ENCODE measurements around a stretch of chr15.

DNA sequence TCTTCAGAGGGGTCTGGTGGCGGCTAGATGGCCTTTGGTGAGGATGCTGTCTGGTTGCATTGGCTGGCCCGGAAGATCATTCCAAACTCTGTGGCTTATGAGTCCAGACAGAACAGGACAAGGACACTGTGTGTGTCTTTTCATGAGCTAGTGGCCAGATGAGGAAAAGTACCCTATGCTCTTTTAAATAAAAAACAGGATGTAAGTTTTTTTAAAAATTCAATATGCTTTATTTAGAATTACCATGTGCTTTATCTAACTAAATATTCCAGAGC is 51.3 kb downstream of the CRTC3 start:
- PRO-cap = no peak

DNA sequence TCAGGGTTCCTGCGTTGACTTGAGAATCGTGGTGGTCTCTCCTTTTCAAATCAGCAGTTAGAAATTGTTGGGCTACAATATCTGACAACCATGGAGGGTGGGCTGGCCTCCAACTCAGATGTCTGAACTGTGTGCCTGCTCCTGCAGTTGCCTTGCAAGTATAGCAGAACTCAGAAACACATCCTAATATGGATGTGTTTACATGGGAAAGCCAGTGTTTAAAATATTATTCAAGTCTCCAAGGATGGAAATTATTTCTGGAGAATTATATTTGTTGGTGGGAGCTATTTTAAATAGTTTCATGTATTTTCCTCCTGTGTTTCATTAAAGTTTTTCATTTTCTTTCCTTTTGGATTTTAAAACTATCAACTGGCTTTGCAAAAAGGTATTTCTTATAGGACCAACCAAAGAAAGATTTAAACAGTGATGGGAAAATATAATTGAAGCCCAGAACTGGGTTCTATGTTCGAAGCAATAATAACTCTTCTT is 80.2 kb downstream of the CRTC3 start:
- PRO-cap = no peak

DNA sequence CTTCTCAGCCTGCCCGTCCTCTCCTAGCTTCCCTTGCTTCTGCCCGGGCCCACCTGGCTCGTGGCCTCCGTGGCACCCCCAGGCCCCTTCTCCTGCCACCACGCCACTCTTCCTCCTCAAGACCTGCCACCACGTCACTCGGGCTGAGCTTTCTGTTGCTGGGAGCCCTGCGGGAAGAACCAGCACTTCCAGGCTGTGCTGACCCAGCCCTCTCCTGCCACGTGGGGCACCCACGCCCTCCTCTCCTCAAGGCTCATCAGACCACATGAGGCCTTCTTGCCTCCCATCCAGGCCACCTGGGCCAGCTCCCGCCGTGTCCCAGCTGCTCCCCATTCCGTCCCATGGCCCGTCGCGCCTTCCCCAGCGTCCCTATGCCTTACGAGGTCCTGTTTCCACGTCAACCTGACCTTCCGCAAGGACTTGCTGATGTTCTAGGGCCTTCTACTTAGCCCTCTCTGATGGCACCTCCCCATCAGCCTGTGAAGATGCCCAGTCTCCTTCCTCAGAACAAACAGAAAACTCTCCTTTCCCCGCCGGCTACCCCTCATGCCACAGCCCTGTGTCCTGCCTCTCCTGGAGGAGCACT is 71.2 kb upstream of the BLM start:
- PRO-cap = unidirectional peak, minus-strand start at position 53 of the sequence; unidirectional peak, minus-strand start at position 154 of the sequence

GRCh38 chr15:90648077-90649190 is 68.7 kb upstream of the BLM start:
- PRO-cap = unidirectional peak, plus-strand start at chr15:90648867

DNA sequence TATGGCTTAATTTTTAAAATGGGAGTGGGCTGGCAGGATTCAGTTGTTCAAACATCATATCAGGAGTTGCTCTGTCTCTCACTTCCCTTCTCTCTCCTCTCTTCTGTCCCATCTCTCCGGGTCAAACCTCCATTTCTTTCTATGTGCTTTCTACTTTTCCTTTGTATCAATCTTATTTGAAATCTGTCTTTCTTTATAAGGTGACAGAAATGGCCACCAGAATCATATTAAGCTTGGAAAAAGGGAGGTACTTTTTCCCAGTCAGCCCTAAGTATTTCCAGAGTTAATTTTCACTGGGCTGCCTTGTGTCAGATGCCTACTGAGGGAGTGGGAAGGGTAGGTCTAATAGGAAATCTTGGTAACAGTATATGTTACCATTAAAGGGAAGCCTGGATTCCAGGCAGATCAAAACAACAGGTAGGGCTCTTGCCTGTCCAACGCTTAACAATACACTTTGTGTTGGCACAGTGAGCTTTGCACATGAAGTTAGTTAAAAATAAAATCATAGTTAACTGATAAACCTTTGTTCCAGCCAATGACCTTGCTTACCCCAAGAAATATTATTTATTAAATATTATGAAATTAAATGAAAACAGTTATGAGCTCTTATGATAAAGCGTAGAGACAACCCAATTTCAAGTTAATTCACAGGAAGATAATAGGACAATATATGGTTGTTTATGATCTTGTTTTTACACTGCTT is 41.5 kb downstream of the BLM start:
- PRO-cap = no peak

- PRO-cap = no peak
Observed at GRCh38 chr15:90761951-90762649, 45.0 kb downstream of the BLM start.

GRCh38 chr15:90852659-90853033 is 15.7 kb upstream of the FURIN start:
- PRO-cap = no peak

DNA sequence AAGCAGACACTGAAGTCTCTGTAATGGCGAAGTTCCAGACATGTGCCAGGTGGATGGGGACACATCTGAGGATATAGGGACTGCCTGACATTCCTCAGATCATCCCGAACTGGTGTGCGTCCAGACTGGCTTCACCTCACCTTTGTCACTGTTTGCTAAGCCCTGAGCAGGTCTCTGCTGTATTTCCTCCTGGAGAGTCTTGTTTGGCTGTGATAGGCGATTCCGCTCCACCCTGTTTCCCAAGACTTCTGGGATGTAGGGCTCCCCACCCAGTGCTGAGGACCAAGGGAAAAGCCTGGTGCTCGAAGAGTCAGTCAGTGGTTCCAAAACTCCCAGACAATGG is 11.1 kb upstream of the FURIN start:
- PRO-cap = bidirectional peak, plus-strand start at position 272 of the sequence, minus-strand start at position 144 of the sequence

DNA sequence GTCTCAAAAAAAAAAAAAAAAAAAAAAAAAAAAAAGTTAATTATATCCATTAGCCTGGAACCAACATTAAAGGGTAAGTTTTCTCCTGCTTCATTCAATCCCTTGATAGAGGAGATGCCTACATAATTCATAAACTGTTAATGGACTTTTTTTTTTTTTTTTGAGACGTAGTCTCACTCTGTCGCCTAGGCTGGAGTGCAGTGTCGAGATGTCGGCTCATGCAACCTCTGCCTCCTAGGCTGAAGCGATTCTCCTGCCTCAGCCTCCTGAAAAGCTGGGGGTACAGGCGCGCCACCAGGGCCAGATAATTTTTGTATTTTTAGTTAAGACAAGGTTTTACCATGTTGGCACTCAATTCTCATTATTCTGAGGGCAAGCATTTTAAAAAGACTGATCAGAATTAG is 1.3 kb downstream of the PRC1 start:
- PRO-cap = no peak

GRCh38 chr15:91319978-91320527 is 220.0 kb downstream of the SV2B start:
- PRO-cap = no peak

DNA sequence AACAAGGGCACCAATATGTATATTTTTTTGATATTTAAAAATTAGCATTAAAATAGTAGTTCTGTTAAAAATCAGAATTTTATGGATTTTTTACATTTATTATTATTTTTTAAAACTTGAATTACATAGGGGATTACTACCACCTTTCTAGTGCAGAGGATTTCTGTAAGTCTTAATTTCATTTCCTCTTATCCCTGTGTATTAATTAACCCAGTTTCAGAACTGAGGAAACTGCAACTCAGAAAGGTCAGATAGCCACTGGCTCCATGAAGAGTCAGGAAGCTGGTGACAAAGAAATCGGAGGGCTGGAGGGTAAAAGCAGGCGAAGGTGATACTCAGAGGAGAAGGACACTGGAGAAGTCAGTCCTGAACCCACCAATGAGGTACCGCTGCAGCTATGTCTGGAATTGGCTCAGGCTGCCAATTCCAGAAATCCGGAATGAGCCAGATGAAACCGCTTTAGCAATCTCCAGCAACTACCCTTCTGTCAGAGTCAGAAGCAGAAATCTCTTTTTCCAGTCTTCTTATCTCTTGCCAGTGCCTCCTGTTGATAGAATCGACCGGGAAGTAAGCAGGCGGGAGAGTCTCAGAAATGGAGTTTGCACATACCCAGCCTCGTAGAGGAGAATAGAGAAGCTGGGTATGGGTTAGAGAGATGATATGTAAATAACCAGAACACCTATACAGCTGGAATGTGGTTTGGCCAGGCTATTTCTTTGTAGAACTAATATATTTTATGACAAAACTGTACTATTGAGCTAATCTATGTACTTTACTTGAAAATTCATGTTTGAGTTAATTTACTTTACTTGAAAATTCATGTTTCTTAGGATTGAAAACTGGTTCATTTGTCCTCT is 308.6 kb downstream of the SV2B start:
- PRO-cap = no peak

- PRO-cap = no peak
Observed at GRCh38 chr15:91471570-91471921, 371.5 kb downstream of the SV2B start.

- PRO-cap = no peak
Observed at GRCh38 chr15:91561294-91561738, 292.2 kb upstream of the SLCO3A1 start.

- PRO-cap = no peak
Observed at GRCh38 chr15:91663822-91665008, 189.3 kb upstream of the SLCO3A1 start.

DNA sequence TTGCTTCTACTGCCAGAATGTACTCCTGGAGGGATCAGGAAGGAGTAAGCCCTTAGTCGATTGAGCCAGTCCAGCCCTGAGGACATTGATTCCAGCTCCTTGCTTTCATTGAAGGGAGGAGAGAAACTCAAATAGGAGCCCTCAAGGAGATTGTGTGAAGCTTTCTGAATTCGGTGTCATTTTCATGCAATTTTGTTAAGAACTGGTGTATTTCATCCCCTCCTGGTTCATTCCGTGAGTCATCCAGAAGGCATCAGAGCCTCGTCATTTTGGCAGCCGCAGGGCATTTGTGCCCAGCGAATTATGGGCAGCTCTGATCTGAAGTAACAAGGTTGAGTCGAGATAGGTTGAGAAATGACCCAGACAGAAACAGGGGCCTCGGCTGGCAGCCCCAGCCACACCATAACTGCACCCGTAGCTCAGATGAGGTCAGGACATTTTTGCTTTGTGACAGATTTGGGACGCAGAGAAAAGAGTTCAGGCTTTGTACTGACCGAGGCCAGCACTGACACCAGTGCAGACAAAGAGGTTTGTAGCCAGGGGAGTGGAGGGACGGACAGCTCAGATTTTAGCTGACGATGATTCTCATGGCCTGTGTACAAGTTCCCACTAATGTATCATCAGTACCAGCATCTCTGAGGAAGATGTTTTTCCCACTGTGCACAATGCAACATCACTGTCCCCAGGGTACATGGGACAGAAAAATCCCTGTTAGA is 112.5 kb downstream of the SLCO3A1 start:
- PRO-cap = no peak

- PRO-cap = no peak
Observed at GRCh38 chr15:92162848-92163557, 230.7 kb upstream of the ST8SIA2 start.

DNA sequence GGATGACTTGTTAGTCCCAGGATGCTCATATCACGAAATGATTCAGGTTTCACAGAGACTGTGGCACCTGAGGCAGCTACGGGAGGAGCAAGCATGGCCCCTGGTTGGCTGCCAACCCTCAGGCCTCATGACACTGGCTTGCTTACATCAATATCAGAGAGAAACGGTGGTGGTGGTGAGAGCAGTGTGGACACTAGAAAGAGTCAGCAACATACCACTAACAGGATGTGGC is 209.0 kb upstream of the ST8SIA2 start:
- PRO-cap = no peak

DNA sequence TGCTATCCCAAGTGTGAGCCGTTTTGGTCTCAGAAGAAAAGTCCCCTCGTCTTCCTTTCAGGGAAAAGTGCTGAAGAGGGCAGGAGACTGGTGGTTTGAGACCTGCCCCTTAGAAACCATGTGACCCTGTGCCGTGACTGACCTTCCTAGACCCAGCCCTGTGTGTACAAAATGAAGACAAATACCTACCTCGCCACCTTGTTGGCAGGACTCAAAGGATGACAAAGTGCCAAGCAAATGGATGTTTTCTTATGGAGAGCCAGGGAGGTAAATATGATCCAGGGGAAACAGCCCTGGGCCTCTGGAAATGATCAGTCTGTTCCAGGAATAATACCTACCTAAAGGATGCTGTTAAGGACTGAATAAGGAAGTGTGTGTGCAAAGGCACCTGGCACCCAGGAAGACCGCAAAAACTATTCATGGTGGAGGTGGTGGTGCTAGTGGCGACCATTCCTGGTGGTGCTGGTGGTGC is 41.2 kb downstream of the FAM174B start:
- PRO-cap = no peak

GRCh38 chr15:92795503-92795880 is 104.6 kb upstream of the CHD2 start:
- PRO-cap = no peak

DNA sequence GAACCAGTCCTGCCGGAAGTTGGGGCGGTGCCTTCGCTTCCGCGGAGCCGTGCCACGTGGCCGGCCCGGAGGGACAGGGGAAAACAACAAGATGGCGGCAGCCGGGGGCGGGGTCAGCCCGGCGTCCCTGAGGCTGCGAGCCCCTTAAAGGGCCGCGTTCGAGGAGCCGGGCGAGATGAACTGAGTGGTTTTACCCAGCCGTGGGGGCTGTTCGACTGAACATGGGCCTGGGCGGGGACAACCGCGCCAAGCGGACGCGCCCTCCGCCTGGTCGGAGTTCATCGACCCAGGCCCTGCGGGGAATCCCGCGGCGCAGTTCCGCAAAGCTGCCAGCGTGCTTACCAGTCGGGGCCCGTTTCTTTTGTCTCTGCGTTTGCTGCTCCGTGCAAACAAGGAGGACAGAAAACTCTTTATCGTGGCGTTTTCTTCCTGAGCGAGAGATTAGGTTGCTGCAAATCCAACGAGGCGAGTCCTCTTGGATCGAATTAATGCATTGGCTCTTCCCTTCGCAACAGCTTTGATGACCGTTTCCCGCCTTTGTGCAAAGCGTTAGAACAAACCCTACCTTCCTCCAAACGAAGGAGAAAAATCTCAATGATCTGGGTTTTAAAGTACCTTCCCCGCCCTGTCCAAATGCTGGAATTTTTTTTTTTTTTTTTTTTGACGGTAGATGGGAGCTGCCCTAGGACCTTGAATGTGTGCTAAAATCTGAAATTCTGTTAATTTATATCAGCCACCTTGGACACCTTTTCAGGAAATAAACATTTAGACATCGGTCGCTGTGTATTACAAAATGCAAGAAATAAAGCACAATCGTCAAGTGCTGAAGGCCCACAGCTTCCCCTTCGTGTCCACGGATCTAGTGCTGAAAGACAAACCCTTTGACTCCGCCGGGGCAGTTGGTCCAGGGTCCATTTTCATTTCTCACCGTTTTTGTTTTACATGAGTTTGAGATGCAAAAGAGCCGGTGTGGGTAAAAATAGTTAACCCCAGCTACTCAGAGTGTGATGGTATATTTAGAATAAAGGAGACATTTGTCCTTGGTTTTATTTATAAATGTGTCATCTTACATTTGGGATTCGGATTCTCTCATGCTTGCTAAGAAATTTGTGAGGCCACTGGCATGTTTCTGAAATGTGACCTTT is 90.4 kb upstream of the CHD2 start:
- PRO-cap = bidirectional peak, plus-strand start at position 89 of the sequence, minus-strand start outside the sequence; bidirectional peak, plus-strand start at position 661 of the sequence, minus-strand start at position 519 of the sequence; bidirectional peak, plus-strand start at position 884 of the sequence, minus-strand start at position 855 of the sequence